ENCODE results near the genes BFAR, PDXDC1 and RRN3.

DNA sequence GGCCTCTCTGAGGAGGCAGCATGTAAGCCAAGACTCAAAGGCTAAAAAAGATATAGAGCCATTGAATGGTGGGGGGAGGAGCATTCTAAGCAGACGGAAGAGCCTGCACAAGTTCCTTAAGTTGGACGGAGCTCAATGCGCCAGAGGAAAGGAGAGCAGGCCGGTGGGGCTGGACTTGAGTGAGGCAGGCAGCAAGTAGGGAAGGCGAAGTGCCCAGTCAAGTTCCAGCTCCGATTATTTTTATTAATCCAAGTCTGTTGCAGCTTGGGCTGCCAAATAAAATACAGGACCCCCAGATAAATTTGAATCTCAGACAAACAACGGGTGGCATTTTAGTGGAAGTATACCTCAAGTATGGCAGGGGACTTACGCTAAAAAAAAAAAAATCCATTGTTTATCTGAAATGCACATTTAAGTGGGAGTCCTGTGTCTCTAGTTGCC, 160.4 kb downstream of the SHISA9 start:
- PRO-cap, 7 experiments = no peak in any of the 7 experiments

GRCh38 chr16:13937434-13937787, 17.5 kb downstream of the ERCC4 start:
- PRO-cap, 7 experiments = no peak in any of the 7 experiments

GRCh38 chr16:13995310-13995623, 75.3 kb downstream of the ERCC4 start:
- PRO-cap, 7 experiments = no peak in any of the 7 experiments

- PRO-cap, 7 experiments = no peak in any of the 7 experiments
Observed at GRCh38 chr16:14128100-14128652, 57.1 kb downstream of the MRTFB start.

DNA sequence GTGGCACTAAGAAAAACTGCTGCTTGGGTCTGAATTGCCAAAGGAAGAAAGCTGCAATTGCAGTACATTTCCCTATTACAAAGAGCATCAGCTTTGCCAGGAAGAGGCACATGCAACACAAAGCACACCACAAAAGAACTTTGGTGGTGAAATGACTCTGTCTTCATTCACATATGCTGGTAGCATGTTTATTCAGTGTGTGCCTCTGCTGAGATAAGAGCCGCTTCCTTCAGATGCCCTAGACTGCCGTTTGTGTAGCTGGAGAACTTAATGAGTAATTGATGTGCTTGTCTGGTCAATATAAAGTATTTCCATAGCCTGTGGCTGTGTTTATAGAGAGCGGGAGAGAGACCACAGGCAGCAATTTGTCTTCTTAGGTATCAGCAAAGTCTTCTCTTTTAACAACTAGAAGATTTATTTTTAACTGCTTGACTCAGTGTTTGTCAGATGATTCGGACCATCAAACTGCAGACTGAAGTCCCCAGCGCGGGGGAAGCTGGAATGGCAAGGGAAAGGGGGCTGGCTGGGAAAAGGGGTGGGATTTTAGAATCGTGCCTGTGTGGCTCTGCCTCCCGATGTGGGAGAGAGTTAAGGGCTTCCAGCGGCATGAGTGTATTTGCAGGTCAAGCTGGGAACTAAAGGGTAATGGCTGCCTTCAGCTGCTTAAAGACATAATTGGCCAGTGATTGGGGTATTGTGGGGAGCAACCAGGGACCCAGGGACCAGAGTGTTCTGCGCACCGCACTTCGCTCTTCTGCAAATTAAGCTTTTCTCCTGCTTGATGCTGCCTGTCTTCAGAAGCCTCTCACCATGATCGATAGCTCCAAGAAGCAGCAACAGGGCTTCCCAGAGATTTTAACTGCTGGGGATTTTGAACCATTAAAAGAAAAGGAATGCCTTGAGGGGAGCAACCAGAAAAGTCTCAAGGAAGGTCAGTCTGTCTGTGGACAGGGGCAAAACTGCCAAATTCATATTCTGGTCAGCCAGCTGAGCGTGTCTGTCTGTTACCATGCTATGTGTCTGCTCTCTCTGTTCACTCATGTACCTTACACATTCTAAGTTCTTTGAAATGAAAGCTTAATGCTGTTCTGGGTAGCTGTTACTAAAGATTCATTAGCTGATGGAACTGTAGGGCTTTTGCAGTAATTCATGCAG, 115.4 kb downstream of the MRTFB start:
- PRO-cap, 7 experiments = no peak in any of the 7 experiments

DNA sequence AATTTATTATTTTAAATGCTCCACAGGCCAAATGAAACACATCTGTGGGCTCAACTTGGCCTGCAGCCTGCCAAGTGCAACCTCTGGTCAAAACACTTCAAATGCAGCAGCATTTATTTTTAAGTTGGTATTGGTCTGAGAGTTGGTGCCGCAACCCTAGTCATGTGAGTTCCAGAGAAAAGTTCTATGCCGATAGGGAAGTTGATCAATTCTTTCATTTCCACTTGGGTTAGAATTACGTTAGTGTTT, 220.9 kb downstream of the MRTFB start:
- PRO-cap, 7 experiments = no peak in any of the 7 experiments

GRCh38 chr16:14301184-14301805, 230.2 kb downstream of the MRTFB start:
- PRO-cap, 7 experiments = no peak in any of the 7 experiments

GRCh38 chr16:14345413-14345716, 274.2 kb downstream of the MRTFB start:
- PRO-cap, 7 experiments = no peak in any of the 7 experiments

GRCh38 chr16:14354491-14355126, 275.5 kb downstream of the PARN start:
- PRO-cap, 7 experiments = no peak in any of the 7 experiments

DNA sequence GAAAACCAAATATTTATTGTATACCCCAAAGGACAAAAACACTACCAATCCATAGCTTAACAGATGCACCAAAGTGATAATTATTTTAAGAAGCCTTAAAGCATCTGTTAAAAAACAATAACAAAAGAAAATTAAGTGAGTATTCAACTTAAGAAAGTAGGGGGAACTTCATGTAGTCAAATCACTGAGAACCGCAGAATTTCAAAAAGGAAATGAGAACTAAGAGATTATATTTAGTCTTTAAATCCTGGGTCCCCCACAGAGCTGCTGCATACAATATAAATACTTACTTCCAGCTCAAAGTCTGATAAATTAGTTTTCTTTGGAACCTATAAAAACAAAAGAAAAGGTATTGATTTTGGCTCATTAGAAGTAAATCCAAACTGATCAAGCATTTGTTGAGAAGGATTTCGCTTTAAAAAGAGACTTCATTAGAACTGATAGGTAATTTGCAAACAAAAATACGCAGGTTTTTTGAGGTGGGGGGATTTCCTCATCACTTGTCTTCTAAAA, 22.0 kb downstream of the PARN start:
- PRO-cap, 7 experiments = no peak in any of the 7 experiments

GRCh38 chr16:14632513-14633161, at the start of gene BFAR:
BFAR (plus strand) TSS chr16:14632951.
- PRO-cap, 7 experiments = peak in 7 of 7 experiments; most common plus-strand start chr16:14632951 (in 4); most common minus-strand start chr16:14632728 (in 7)

DNA sequence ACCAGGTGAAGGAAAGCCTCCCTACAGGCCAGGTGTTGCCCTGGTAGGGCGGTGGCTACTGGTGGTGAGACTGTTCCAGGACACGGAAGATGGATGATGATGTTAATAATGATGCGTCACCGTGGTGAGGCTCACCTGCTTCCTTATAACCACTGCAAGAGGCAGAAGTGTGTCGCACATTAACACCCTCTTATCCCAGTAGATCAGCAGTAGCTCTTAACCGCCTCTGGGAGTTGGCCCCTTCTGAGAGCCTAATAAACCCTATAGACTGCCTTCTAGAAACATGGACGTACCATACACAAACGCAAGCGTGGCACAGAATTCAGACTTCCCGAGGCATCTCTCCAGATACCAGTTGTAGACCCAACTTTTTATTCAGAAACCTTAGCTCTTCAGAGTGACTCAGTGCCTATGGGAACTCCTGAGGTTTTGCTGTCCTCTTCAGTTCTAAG, 7.8 kb downstream of the BFAR start:
- PRO-cap, 7 experiments = no peak in any of the 7 experiments

DNA sequence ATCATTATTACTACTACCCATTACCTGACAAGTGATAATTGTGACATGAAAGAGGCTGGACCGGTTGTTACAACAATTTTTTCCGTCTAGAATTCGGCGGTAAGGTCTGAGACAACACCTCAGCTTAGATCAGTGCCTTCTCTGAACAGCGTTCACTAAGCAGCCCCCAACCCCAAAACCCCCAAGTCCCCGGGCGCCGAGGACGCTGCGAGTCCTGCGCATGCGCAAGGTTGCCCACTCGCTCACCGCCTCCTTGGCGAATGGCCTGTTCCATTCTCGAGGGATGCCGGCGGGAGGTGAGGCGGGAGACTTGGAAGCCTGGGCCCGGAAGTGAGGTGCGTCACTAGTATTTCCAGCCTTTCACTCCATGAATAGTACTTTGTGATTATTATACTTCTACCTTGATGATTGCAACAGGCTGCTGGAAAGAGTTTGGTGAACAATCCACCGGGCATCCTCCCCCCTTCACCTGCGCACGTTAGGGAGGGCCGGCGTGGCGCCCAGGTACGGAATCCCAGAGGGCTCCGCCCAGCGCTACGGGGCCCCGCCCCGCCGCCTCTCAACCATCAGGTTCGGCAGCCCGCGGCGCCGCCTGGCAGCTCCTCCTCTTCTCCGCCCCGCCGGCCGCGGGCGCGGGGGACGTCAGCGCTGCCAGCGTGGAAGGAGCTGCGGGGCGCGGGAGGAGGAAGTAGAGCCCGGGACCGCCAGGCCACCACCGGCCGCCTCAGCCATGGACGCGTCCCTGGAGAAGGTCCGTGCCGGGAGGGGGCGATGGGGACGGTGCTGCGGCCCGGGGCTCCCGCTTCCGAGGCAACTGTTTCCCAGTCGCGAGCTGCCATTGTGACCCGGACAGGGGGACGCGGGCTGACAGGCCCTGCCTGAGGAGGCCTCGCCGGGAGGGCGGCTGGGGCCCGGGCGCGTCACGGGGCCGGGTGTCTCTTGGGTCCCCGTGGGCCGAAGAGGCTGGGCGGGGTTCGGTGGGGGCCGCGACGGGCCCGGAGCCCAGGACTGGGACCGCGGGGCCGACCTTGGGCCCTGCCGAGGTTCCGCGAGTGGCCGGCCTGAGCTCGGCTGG, at the start of gene PDXDC1:
PDXDC1 (plus strand) TSS at position 557 of the 1,075 bp plus-strand sequence.
- PRO-cap, 7 experiments = peak in 7 of 7 experiments; most common plus-strand start position 660 of the sequence (in 7); most common minus-strand start position 842 of the sequence (in 1)

DNA sequence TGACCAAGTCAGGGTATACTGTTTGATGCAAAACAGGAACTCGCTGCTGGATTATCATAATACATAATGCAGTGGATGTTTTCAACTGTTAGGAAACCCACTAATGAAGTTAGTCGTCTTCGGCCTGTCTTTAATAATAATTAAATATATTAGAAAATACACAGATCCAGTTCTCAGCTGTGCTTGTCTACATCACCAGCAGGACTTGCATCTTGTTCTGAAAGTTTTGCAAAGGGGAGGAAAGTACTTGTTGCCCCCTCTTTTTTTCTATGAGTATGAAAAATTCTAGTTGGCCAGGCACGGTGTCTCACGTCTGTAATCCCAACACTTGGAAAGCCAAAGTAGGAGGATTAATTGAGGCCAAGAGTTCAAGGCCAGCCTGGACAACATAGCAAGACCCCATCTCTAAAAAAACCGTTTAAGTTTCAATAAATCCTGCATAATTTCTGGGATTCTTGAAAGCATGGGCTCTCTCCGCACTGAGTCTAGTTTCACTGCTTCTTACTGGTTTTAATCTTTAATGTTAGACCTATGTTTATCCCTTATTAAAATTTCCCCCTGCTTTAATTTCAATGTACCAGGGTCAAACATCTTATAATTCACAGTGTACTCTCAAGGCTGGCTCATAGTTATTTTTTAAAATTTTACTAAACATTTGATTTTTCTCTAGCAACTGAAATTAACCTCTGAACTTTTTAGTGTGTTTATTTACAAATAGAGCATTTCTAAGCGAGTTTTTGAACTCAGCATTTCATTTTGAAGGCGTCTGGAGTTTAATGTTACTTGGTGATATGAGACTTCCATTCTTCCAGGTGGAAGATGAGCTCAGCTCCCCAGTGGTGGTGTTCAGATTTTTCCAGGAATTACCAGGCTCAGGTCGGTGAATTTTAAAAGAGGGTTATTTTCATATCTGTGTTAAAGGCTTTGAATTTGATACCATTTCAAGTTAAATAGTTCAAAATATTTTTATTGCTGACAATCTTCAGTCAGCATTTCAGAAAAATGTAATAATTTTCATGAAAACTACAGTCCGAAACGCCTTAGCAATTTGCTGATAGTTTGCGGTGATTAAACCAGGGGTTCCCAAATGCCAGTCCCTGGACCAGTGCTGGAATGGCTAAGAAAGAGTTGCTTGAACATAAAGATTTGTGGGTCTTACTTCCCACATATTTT, 29.7 kb downstream of the NTAN1 start:
- PRO-cap, 7 experiments = no peak in any of the 7 experiments

- PRO-cap, 7 experiments = no peak in any of the 7 experiments
Observed at GRCh38 chr16:15029479-15030349, 26.2 kb downstream of the NTAN1 start.

DNA sequence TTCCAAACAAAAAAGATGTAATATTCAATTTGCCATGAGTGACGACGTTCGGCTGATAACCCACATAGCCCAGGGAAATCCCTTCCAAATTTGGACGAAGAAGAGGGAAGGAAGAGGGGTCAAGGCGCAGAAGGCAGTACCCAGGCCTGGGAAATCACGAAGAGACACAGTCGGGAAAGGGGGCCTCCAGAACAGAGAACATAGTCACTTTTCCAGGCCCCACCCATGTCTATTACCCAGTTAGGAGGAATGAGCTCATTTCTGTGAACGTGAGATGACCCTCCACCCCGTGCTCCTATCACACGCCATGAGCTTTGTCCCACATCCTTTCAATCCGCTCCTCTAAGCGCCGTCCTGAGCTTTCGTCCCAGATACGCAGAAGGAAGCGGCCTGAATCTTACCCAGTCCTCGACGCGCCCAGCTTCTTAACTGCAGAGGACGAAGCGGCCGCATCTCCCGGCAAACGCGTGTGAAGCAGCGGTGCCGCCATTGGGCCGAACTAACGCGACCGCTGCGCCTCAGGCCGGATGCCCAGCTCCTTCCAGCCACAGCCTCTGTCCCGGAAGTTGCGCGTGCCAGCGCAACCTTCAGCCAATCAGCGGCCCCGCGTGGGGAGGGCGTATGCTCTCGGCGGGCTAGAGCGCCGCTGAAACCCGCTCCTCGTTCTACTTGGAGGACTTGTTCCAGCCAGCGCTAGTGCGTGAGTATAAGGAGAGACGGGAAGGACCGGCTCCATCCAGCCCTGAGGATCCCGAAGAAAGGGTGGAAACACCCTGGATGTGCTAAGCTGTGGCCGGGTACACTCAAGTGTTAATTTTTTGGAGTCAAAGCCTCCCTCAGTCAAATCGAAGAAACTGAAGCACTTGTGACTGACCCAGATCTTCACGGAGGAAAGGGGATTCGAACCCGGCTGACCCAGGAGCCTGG, at the start of gene RRN3:
RRN3 (minus strand) TSS at position 529 of the 927 bp plus-strand sequence.
- PRO-cap, 7 experiments = peak in 7 of 7 experiments; most common plus-strand start position 666 of the sequence (in 7); most common minus-strand start position 427 of the sequence (in 2)

DNA sequence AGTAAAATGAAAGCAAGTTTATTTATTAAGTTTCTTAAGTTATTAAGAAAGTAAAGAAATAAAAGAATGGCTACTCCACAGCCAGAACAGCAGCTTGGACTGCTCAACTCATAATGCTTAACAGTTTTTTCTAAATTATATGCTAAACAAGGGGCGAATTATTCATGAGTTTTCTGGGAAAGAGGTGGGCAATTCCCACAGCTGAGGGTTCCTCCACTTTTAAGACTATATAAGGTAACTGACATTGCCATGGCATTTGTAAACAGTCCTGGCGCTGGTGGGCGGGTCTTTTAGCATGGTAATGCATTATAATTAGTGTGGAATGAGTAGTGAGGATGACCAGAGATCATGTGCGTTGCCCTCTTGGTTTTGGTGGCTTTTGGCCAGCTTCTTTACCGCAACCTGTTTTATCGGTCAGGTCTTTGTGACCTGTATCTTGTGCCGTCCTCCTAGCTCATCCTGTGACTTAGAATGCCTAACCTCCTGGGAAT, 53.2 kb downstream of the BMERB1 start:
- PRO-cap, 7 experiments = no peak in any of the 7 experiments

GRCh38 chr16:15493821-15494172, 59.4 kb downstream of the BMERB1 start:
- PRO-cap, 7 experiments = no peak in any of the 7 experiments

- PRO-cap, 7 experiments = no peak in any of the 7 experiments
Observed at GRCh38 chr16:15522985-15523522, 88.7 kb downstream of the BMERB1 start.

GRCh38 chr16:15660527-15661017, 10.5 kb downstream of the NDE1 start:
- PRO-cap, 7 experiments = no peak in any of the 7 experiments